ENCODE measurements around the gene ATXN10.

- PRO-cap = no peak
- RRBS, 2 experiments = no CpG with 5 or more reads among the region's 19 CpGs
These were observed 12.9 kb upstream of the UPK3A start for GRCh38 chr22:45271591-45272422.

DNA sequence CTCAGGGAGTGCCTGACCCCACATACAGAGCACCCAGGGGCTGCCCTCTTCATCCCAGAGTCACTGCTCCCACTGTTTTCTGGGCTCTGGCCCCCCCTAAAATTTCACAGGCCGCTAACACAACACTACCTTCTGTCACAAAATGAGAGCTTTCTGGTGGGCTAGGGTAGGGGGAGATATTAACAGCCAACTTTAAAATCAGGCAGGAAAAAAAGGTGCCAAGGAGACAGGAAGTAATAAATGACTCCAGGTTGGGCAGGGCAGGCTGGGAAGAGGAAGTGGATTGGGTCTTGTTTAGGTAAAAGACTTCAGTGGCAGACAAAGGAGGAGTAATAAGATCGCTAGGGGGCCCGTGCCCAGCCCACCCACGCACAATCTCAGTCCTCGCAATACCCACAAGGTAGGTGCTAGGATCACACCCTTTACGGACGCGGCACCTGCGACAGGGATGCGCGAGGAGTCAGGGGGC is 1.0 kb upstream of the FAM118A start:
- PRO-cap = no peak
- RRBS, 2 experiments = no CpG with 5 or more reads among the region's 11 CpGs

- PRO-cap = no peak
- RRBS, 2 experiments = 24 to 26% methylated on average over 12 of the region's 47 CpGs
These were observed 1.0 kb downstream of the FAM118A start for GRCh38 chr22:45310328-45311633.

- PRO-cap = no peak
- RRBS, 2 experiments = no CpG with 5 or more reads among the region's 7 CpGs
These were observed 21.0 kb downstream of the FAM118A start for GRCh38 chr22:45330790-45330989.

- PRO-cap = no peak
- RRBS, 2 experiments = 32 to 55% methylated on average over 6 to 7 of the region's 23 CpGs
These were observed 27.5 kb downstream of the RIBC2 start for GRCh38 chr22:45440751-45441647.

DNA sequence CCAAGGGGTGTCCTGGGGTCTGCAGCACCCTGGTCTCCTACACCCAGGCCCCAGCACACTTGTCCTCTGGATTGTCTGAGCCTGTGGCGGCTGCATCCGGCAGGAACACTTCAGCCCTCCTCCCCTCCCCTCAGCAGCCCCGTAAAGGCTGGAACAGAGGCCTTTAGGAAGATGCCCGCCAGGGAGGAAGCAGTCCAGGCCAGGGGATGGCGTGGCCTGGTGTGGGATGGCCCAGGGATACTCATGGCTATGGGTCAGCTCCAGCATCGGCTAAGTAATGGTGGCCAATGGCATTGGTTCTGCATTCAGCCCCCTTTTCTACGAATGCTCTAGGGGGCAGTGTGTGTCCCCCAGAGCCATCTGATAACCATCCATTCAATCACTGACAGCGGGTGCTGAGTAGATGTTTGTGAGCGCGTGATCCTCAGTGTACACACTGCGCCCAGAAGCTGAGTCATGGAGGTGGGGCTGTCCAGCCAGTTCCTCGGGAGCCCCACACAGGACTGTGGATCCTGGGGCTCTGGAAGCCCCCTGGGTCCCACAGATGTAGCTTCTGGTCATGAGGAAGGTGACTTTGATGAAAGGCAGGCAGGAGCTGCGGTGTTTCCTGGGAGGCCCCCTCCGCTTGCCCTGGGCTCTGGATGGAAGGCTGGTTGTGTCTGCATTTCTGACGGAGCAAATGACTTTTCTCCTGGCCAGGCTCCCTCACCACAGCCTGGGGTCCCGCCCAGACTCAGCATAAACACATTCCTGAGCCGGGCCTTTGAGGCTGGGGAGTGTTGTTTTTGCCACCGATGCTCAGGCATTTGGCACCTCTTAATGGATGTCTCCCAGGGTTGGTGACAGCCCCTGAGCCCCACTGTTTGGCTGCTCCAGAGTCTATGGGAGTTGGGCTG is 46.5 kb downstream of the FBLN1 start:
- PRO-cap = no peak
- RRBS, 2 experiments = no CpG with 5 or more reads among the region's 18 CpGs

GRCh38 chr22:45551699-45551939 is 48.9 kb downstream of the FBLN1 start:
- PRO-cap = no peak
- RRBS, 2 experiments = no CpG with 5 or more reads among the region's 8 CpGs

DNA sequence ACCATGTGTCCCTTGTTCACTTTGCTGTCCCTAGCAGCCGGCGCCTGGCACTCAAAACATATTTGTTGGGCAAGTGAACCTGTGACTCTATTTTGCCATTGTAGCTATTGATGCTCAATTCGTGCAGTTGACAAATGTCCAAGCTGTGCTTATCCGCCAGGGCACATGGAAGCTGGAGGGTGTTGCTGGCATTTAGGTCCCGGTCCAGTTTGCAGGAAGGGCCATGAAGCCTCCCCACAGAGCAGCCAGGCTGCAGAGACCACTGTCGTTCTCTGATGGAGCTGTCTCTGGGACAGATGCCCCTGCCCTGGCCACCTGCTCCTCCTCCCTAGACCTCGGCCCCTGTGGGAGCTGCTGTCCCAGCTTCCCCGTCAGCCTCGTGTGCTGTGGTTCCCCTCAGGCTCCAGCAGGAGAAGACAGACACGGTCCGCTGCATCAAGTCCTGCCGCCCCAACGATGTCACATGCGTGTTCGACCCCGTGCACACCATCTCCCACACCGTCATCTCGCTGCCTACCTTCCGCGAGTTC is 71.5 kb downstream of the FBLN1 start:
- PRO-cap = no peak
- RRBS, 2 experiments = no CpG with 5 or more reads among the region's 20 CpGs

DNA sequence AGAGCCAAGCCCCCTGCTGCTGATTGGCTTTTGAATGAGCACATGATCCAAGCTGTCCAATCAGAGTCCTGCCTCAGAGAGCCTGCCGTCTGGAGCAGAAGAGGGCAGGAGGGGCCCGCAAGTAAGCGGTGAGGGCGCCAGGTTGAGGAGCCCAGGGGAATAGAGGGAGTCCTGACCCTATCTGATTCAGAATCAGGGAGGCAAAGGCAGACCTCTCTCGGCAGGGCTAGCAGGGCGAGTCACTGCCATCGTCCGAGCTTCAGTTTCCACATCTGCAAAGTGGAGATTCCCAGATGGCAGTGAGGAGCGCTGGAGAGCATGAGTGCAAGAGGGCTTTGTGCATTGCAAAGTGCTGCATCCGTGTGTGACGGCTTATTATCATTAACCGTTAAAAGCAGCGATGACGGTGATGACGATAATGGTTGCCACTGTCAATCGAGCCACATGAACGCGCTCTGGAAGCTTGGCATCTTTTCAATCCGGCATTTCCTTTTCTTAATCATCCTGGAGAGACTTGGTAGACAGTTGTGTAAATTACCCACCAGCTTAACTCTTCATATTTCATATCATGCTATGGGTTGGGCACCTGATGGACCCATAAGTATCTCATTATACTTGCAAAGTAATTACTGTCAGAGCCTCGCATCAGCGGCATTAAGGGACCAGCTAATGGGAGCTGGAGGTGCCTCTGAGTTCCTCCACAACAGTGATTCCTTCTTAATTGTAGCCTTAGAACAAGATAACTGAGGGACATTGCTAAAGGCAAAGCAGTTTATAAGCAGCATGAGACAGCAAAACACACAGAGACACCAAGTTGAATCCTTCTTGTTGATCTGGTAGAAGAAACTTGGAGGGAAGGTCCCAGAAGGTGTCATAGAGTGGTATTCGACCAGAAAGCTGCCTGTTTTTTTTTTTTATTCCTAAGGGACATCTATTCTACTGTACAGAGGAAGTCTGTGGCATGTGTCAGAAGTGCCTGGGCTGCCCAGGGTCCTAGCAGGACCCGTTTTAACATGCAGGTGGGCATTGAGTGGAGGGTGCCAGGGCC is 68.4 kb upstream of the ATXN10 start:
- PRO-cap = bidirectional peak, plus-strand start at position 97 of the sequence, minus-strand start outside the sequence
- RRBS, 2 experiments = no CpG with 5 or more reads among the region's 23 CpGs

DNA sequence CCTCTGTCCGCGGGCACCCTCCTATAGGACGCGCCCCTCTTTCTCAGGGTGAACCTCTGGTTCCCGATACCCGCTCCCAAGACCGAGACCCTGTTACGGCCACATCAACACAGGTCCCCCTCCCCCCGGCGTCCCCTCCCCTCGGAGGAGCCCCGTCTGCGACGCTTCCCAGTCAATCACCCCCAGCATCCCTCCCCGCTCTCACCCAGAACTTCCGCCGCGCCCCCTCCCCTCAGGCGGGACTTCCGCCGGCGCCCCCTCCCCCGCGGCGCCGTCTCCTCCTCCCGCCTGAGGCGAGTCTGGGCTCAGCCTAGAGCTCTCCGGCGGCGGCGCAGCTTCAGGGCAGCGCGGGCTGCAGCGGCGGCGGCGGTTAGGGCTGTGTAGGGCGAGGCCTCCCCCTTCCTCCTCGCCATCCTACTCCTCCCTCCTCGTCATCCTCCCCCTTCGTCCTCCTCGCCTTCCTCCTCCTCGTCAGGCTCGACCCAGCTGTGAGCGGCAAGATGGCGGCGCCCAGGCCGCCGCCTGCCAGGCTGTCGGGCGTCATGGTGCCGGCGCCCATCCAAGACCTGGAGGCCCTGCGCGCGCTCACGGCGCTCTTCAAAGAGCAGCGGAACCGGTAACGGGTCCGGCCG is at the start of gene ATXN10:
ATXN10 (plus strand) TSS at position 271 of the 632 bp plus-strand sequence.
- PRO-cap = bidirectional peak, plus-strand start at position 340 of the sequence, minus-strand start at position 194 of the sequence
- RRBS, 2 experiments = 1 to 3% methylated on average over 17 of the region's 64 CpGs

- PRO-cap = no peak
- RRBS, 2 experiments = no CpG with 5 or more reads among the region's 4 CpGs
These were observed 51.7 kb downstream of the WNT7B start for GRCh38 chr22:45925276-45925664.

DNA sequence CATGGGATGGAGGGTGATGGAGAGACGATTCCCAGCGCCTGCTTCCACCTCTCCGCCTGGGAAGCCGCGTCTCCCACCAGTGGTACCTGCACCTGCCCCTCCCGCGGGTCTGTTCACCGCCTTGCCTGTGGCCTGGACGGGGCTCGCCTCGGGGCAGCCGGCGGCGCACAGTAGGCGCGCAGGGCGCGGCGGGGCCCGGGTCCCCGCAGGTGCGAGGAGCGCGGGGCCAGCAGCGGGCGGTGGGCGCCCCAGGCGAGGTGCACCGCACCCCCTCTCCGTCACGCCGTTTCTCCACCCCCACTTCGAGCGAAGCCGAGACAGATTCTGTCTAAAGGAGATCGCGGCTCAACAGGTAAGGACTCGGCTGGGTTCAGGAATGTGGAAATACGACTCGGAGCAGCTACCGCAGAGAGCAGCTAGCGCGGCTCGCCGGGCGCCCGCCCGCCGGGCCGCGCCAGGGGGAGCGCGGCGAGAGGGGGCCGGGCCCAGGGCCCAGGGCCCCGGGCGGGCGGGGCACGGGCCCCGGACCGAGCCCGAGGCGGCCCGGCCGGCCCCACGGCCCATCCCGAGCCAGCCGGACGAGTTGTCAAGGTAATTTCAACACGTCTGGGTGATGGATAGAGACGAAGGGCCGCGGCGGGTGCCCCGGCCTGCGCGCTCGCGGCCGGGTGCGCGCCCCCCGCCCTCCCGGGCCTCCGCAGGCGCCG is 1.2 kb downstream of the WNT7B start:
- PRO-cap = no peak
- RRBS, 2 experiments = 15 to 32% methylated on average over 24 of the region's 87 CpGs

DNA sequence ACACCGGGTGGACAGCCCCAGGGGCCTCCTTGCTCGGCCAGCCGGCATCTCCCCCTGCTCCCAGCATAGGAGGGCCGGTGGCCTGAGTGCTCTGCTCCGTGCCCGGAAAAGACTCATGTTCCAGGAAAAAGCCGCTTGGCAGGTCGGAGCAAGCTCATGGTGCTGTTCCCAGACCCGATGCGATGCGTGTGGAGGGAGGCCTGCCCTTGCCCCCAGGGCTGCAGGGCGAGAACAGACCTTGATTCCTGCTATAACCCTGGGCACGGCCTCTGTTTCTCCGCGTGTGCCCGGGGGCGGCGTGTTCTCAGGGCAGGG is 30.4 kb upstream of the WNT7B start:
- PRO-cap = no peak
- RRBS, 2 experiments = 49 to 94% methylated on average over 3 to 6 of the region's 18 CpGs

GRCh38 chr22:46019203-46019676 is 42.3 kb upstream of the WNT7B start:
- PRO-cap = no peak
- RRBS, 2 experiments = no CpG with 5 or more reads among the region's 6 CpGs

- PRO-cap = no peak
- RRBS, 2 experiments = no CpG with 5 or more reads among the region's 7 CpGs
These were observed 69.1 kb upstream of the WNT7B start for GRCh38 chr22:46046018-46046567.

DNA sequence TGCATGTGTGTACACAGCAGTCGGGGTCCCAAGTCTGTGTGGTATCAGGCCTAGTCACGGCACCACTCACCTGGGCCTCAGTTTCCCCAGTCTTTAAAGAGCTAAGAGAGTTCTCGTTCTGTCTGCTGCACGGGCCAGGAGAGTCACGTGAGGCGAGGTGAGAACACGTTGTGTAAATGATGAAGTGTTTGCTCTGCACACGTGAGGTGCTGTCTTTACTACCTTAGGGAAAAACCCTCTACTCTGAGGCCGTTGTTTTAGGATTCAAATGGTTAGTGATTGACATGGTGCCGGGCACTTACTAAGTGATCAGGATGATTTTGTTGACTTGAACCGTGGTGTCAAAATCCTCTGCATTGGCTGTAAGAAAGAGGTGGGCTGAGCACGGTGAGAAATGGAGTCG is 86.5 kb upstream of the PPARA start:
- PRO-cap = no peak
- RRBS, 2 experiments = no CpG with 5 or more reads among the region's 13 CpGs

GRCh38 chr22:46079879-46080958 is 70.1 kb upstream of the PPARA start:
- PRO-cap = no peak
- RRBS, 2 experiments = 90 to 92% methylated on average over 32 to 34 of the region's 58 CpGs

DNA sequence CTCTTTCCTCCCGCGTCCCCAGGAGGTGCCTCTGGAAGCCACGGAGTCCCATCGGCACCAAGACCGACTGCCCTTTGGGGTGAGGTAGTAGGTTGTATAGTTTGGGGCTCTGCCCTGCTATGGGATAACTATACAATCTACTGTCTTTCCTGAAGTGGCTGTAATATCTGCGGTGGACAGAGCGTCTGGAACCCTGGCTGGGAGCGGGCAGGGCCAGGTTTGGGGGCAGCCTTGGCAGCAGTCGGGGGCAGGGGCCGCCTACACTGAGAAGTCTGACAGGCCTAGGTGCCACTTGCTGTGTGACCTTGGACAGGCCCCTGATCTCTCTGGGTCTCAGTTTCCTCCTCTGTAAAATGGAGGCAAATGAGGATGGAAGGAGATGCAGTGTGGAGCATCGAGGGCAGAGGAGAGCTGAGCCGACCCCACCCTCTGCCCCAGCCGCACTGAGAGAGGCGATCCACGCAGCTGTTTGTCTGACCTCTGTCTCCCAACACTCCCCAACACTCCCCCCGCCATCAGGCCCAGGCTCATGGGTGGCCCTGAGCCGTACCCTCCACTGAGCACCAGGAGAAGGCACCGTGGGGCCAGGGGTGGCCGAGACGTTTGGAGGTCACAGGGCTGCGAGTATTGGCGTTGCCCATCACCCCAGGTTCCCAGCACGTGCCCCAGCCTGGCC is 37.5 kb upstream of the PPARA start:
- PRO-cap = no peak
- RRBS, 2 experiments = no CpG with 5 or more reads among the region's 23 CpGs

- PRO-cap = no peak
- RRBS, 2 experiments = 38 to 77% methylated on average over 5 to 6 of the region's 30 CpGs
These were observed 34.9 kb upstream of the PPARA start for GRCh38 chr22:46115030-46116218.

DNA sequence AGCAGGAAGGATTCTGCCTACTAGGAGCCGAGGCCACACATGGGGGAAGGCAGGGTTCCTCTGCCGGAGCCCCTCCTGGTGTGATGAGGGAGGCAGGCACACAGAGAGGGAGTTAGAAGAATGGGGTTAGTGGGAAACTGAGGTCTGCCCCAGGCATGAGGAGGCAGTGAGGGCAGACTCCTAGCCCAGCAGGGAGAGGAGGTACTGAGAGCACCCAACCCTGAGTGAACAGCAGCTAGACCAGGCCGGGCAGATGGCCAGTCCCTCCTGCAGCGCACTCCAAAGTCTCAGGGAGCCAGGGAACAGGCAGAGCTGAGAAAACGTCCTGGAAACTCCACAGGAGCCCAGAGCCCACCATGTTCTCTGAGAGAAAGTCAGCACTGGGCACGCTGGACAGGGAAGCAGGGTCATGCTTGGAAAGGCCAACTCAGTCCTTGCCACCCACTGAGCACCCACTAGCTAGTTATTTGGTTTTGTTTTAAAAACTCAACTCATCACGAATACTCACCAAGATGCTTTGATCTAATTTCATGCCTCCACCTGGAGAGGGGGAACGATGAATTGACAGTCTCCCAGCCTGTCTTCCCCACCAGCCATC is 7.3 kb upstream of the PPARA start:
- PRO-cap = no peak
- RRBS, 2 experiments = no CpG with 5 or more reads among the region's 8 CpGs

Measured in HEK293 (cell line).